GM12892 (cell line): ENCODE measurements around a stretch of chr6.

GRCh38 chr6:132614385-132614986 lies 9.6 kb downstream of the TAAR2 start:
- RRBS = no CpG with 5 or more reads among the region's 7 CpGs

- RRBS = no CpG with 5 or more reads among the region's 3 CpGs
Observed at GRCh38 chr6:132818618-132819286, 4.4 kb downstream of the RPS12 start.

GRCh38 chr6:132821426-132821922 lies 7.1 kb downstream of the RPS12 start:
- RRBS = no CpG with 5 or more reads among the region's 5 CpGs

- RRBS = no CpG with 5 or more reads among the region's 6 CpGs
Observed at GRCh38 chr6:133431977-133432540, 190.9 kb downstream of the EYA4 start.

GRCh38 chr6:133755739-133756426 lies 133.0 kb upstream of the TCF21 start:
- RRBS = no CpG with 5 or more reads among the region's 6 CpGs

DNA sequence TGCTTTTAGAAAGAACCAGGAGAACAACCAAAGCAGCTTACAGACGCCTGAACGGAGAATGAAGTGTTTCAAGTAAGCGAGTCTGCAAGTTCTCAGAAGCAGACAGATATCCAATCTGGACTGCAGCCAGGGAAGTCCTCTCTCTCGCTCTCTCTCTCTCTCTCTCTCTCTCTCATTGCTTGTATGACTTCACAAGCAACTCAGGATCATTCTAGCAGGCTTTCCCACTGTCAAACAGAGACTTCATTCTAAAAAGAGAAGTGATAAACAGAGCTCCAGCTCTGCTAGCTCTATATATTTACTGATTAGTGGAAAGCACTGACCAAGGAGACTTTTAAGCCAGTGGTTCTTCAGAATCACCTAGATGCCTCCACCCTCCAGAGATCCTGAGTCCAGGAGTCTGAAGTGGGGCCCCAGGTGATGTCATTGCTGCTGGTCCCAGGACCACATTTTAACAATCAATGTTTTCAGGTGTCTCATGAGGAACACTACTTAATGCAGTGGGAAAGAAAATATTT lies 6.0 kb downstream of the TCF21 start:
- RRBS = no CpG with 5 or more reads among the region's 4 CpGs

- RRBS = no CpG with 5 or more reads among the region's 13 CpGs
Observed at GRCh38 chr6:134170770-134171411, 118.5 kb upstream of the SLC2A12 start.

DNA sequence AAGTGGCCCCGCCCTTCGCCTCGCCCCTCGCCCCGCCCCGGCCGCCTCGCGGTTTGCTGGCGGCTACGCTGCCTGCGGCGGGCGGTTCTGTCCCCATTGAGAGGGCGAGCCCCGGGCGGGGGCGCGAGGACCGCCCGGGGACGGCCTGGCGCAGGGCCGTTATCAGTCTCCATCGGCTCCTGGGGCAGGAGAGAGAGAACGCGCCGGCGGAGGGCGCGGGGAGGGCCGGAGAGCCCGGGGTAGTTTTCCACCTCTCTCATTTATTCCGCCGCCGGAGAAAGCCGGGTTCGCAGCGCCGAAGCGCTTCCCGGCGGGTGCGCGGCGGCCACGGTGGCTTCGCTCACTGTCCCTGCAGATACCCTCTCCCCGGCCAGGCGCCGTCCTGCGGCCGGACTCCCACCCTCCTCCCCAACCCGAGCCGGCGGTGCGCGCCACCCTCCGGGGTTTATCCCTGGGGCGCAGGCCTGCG lies 122.5 kb upstream of the SLC2A12 start:
- RRBS = 3% methylated on average over 13 of the region's 61 CpGs

GRCh38 chr6:134288322-134289314 lies 29.3 kb downstream of the SGK1 start:
- RRBS = no CpG with 5 or more reads among the region's 5 CpGs

- RRBS = no CpG with 5 or more reads among the region's 6 CpGs
Observed at GRCh38 chr6:134311732-134312061, 6.2 kb downstream of the SGK1 start.

DNA sequence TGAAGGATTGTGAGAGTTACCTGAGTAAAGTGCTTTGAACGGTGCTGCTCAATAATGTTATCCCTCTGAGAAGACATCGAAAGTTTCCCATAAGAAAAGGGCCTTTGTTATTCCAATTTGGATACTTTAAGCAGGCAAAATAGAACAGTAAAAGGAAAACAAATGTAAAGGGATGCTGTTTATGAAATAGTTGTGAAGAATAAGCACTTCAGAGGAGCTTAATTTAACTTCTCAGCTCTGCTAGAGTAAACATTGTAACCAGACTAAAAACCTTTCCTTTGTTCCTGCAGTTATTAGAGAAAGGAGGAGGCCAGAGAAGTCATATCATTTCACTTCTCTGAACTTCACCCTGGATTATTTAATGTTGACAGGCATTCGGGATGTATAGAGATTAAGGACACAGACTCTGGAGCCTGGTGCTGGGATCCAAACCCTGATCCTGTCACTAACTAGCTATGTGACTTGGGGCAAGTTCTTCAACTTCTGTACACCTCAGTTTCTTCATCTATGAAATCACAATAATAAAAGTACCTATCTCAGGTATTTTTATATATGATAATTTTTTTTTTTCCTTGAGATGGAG lies 5.6 kb downstream of the SGK1 start:
- RRBS = no CpG with 5 or more reads among the region's 3 CpGs

GRCh38 chr6:134375013-134375535 lies 57.2 kb upstream of the SGK1 start:
- RRBS = no CpG with 5 or more reads among the region's 3 CpGs

GRCh38 chr6:134399718-134399955 lies 81.7 kb upstream of the SGK1 start:
- RRBS = no CpG with 5 or more reads among the region's 1 CpG

GRCh38 chr6:134464527-134465083 lies 146.7 kb upstream of the SGK1 start:
- RRBS = no CpG with 5 or more reads among the region's 8 CpGs

- RRBS = no CpG with 5 or more reads among the region's 3 CpGs
Observed at GRCh38 chr6:134640897-134641585, 308.9 kb downstream of the ALDH8A1 start.

- RRBS = no CpG with 5 or more reads among the region's 4 CpGs
Observed at GRCh38 chr6:134740390-134741077, 209.4 kb downstream of the ALDH8A1 start.

DNA sequence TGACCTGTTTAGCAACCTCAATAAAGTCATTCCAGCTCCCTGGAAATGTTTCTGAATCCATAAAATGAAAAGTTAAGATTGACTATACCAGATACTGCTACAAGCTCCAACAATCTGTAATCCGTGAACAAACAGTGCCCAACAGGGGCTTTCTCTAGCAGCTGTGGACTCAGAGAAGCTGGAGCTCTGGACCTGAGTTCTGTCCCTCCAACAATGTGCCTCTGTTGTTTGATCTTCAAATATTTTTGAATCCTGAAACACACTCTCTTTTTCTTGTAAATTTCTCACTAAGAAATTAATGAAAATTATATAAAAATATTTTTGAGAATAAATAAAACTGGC lies 101.5 kb downstream of the ALDH8A1 start:
- RRBS = no CpG with 5 or more reads among the region's 1 CpG

DNA sequence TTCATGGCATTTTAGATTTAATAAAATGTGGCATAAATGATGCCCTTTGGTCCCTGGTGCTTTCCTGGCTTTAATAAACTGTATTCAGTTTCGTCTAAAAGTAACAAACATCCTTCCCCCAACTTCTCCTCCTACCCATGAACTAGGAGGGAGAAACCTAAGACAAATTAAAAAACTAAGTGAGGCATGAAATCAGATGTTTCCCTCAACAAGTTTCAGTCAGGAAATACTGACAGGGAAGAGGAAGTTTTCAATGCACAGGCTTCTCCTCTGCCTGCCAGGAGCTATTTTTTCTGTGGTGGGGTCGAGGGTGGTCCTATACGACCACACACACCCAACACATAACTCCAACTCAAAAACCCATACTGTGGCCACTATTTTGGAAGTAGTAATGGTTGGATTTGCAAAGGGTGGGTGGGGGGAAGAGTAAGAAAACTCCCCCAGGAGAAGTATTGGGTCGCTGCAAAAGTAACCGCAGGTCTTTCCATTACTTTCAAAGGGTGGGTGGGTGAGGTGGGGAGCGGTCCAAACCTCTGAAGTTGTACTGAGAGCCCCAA lies 9.9 kb downstream of the HBS1L start:
- RRBS = no CpG with 5 or more reads among the region's 6 CpGs